A549 (cell line): ENCODE measurements around the genes TGM3, TGM6 and EBF4.

- PRO-cap: no peak
CAGE:
- cytosol, long polyA plus RNA: no peak
- long polyA plus RNA: no peak
- nucleus, long polyA plus RNA: no peak
Observed at GRCh38 chr20:2144842-2145392, 43.3 kb downstream of the STK35 start.

DNA sequence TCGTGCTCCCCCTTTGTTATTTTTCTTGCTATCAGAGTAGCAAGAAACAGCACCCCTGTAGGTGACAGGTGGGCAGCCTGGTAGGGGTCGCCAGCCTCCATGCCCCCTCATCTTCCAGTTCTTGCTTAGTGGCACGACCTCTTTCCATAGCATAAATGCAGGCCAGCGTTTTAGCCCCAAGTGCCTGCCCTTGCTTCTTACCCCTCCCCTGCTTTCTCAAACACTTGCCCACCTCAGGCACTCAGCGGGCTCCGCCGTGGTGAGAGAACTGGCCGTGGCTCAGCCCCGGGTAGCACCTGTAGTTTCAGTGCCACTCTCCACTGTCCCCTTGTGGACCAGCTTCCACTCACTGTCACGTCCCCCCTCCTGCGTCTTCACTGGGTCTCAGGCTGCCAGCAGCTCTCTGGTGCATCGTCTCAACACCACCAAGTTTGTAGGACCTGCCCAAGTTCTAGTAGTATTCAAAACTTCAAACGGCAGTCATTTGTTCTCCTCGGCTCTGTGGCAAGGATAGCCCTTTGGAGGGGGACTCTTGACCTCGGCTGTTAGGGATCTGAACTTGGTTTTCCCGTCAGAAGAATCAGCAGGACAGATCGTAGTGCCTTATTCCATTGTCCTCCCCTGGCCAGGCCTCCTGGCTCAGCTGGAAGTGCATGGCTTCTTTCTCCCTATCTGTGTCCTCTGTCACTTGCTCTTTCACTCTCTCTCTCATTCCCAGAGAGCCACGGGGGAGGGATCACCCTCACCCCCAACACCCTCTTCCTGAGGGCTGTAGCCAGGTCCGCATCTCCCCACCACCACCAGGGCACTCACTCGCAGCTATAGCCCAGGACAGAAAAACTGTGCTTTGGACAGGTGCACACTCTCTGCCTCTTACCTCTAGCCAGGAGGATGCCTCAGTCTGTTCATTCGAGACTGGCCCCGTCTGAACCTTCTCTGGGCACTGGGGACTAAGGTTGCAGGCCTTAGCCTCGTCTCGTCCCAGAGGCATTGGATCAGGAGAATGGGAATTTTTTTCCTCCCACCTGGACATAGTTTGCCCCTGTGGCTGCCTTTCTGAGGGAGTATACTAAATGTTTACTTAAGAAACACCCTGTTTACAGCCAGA, 44.7 kb downstream of the STK35 start:
- PRO-cap: no peak
CAGE:
- cytosol, long polyA plus RNA: no peak
- long polyA plus RNA: no peak
- nucleus, long polyA plus RNA: no peak

GRCh38 chr20:2255491-2256319, 40.1 kb upstream of the TGM3 start:
- PRO-cap: no peak
CAGE:
- cytosol, long polyA plus RNA: no peak
- long polyA plus RNA: no peak
- nucleus, long polyA plus RNA: no peak

DNA sequence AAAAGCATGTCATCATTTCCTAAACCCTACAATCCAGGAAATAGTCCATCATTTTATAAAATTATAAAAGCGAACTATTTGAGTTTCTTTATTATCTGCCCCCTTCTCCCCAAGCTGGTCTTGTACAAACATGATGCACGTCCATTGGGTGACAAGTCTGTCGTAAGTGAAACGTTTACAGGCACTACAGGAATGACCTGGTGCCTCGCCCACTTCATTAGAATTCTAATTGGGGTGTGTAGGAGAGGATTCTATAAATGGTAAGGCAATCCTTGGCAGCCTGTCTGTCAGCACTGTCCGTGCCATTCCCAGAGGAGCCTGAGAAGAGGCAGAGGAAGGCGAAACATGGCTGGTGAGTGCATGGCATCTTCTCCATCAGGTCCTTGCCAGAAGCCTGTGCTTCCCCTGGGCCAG, at the start of gene TGM3:
TGM3 (plus strand) TSS at position 283 of the 414 bp plus-strand sequence.
- PRO-cap: no peak
CAGE:
- cytosol, long polyA plus RNA: no peak
- long polyA plus RNA: no peak
- nucleus, long polyA plus RNA: no peak

- PRO-cap: no peak
CAGE:
- cytosol, long polyA plus RNA: no peak
- long polyA plus RNA: no peak
- nucleus, long polyA plus RNA: no peak
Observed at GRCh38 chr20:2380530-2381118, at the start of gene TGM6. Gene TGM6, plus strand, starts transcription at chr20:2380901.

DNA sequence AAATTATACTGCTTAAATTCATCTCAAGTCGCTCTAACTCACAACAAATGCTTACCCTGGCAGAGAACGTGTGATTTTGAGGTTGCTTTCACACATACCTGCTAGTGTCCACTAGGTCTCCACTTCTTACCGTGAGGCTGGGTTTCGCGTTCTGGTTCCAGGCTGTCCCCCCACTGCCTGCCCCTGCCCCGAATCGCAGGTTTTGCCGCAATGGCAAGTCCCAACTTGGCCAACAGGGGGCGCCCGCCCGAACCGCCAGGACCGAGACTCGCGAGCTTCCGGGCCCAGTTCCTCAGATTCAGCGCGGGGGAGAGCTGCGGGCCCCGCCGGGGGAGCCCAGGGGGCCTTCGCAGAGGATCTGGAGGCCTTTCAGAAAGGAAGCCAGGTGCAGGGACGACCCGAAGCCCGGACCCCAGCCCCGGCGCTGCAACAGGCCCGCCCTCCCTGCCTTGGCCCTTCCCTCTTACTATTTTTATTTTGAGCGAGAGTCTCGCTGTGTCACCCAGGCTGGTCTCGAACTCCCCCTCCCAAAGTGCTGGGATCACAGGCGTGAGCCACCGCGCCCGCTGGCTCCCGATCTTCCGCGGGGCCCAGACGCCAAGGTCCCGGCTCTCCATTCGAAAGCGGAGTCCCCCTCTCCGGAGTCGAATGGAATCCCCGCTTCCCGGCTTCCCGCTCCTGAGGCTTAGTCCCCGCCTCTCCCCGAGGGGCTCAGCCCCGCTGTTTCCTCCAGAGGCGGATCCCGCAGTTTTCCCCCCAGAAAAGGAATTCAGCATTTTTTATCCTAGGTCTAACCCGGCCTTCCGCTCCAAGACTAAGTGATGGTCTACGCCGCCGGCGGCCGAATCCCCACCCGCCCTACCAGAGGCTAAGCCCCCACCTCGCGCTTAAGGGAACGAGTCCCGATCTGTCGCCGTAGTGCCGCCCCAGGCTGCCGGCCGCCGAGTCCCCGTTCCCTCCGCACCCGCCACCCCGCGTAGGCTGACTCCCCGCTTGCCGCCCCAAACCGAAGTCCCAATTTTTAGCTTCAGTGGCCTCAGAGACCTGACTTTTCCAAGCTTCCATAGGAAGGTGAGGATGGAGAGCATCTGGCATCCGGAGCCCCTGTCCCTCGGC, 11.7 kb upstream of the TMC2 start:
- PRO-cap: no peak
CAGE:
- cytosol, long polyA plus RNA: no peak
- long polyA plus RNA: no peak
- nucleus, long polyA plus RNA: no peak

- PRO-cap: no peak
CAGE:
- cytosol, long polyA plus RNA: no peak
- long polyA plus RNA: start-site peak on the plus strand at chr20:2656093-2656202, 420 and 218 reads in 2 replicates
- nucleus, long polyA plus RNA: start-site peak on the plus strand at chr20:2656094-2656201, 208 and 104 reads in 2 replicates
Observed at GRCh38 chr20:2655793-2656226, 3.4 kb downstream of the NOP56 start.

GRCh38 chr20:2692459-2692905, at the start of gene EBF4:
Gene EBF4, plus strand, starts transcription at chr20:2692780.
- PRO-cap: no peak
CAGE:
- cytosol, long polyA plus RNA: no peak
- long polyA plus RNA: no peak
- nucleus, long polyA plus RNA: no peak

- PRO-cap: no peak
CAGE:
- cytosol, long polyA plus RNA: no peak
- long polyA plus RNA: no peak
- nucleus, long polyA plus RNA: no peak
Observed at GRCh38 chr20:2706738-2707631, 14.4 kb downstream of the EBF4 start.

DNA sequence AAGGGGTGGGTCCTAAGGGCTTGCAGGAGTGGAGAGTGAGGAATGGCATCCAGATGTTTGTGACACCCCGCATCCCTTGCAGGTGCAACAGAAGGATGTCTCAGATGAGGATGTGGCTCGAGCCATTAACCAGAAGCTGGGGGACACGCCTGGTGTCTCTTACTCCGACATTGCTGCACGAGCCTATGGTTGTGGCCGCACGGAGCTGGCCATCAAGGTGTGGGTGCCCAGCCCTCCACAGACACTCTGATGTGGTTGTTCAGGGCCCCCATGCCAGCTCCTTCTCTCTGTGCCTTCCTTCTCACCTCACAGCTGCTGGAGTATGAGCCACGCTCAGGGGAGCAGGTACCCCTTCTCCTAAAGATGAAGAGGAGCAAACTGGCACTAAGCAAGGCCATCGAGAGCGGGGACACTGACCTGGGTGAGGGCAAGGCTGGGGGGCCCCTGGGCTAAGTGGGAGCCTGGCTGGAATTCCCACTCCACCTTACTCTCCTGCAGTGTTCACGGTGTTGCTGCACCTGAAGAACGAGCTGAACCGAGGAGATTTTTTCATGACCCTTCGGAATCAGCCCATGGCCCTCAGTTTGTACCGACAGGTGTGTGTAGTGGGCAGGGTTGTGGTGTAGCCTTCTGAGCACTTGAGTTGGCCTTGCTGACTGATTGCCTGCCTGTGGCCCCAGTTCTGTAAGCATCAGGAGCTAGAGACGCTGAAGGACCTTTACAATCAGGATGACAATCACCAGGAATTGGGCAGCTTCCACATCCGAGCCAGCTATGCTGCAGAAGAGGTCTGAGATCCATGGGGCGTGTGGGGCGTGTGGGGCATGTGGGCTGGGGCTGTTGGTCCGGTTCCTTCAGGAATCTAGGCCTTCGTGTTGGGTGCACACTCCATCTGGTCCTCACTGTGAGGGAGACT, 9.2 kb upstream of the PTPRA start:
- PRO-cap: no peak
CAGE:
- cytosol, long polyA plus RNA: no peak
- long polyA plus RNA: no peak
- nucleus, long polyA plus RNA: no peak

GRCh38 chr20:3080891-3081606, 3.5 kb downstream of the AVP start:
- PRO-cap: no peak
CAGE:
- cytosol, long polyA plus RNA: no peak
- long polyA plus RNA: no peak
- nucleus, long polyA plus RNA: no peak

GRCh38 chr20:3157247-3157882, 2.3 kb downstream of the FASTKD5 start:
- PRO-cap: no peak
CAGE:
- cytosol, long polyA plus RNA: no peak
- long polyA plus RNA: no peak
- nucleus, long polyA plus RNA: no peak

DNA sequence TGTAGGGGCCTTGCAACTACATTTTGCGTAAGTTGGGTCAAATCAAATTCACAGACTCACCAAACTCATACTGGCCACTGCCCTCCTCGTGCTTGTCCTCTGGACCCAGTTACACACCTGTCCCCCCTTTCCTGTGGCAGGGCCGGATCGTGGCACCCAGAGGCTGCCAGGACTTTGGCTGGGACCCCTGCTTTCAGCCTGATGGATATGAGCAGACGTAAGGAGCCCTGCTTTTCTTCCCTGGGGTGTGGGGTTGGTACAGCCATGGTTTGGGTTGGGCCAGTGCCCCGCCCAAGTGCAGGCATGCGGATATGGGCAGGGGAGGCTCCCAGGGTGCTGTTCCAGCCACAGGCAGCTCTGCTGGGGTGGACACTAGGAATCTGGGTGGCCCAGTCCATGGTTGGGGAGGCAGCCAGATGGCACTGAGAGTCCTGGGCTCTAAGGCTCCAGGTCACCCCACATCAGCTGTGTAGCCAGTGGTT, 12.4 kb downstream of the ITPA start:
- PRO-cap: no peak
CAGE:
- cytosol, long polyA plus RNA: no peak
- long polyA plus RNA: no peak
- nucleus, long polyA plus RNA: no peak

DNA sequence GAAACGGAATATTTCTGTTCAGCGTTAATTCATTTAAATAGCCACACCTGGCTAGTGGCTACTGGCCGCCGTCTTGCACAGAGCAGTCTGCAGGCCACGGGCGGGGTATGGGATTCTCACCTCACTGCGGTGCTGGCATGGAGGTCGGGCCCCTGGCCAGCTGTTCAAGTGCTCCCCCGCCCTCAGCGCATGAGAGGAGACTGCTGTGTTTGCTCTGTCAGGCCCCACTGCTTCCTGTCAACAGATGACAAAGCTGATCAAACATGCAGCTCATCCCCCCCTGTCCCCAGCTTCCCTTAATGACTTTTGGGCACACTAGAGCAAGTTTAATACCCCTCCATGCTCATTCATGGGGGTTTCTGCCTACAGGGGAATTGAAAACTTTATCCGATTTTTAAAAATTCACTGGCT, 13.5 kb downstream of the ITPA start:
- PRO-cap: no peak
CAGE:
- cytosol, long polyA plus RNA: no peak
- long polyA plus RNA: no peak
- nucleus, long polyA plus RNA: no peak

- PRO-cap: no peak
CAGE:
- cytosol, long polyA plus RNA: no peak
- long polyA plus RNA: no peak
- nucleus, long polyA plus RNA: no peak
Observed at GRCh38 chr20:3314935-3315591, 76.1 kb upstream of the SLC4A11 start.

DNA sequence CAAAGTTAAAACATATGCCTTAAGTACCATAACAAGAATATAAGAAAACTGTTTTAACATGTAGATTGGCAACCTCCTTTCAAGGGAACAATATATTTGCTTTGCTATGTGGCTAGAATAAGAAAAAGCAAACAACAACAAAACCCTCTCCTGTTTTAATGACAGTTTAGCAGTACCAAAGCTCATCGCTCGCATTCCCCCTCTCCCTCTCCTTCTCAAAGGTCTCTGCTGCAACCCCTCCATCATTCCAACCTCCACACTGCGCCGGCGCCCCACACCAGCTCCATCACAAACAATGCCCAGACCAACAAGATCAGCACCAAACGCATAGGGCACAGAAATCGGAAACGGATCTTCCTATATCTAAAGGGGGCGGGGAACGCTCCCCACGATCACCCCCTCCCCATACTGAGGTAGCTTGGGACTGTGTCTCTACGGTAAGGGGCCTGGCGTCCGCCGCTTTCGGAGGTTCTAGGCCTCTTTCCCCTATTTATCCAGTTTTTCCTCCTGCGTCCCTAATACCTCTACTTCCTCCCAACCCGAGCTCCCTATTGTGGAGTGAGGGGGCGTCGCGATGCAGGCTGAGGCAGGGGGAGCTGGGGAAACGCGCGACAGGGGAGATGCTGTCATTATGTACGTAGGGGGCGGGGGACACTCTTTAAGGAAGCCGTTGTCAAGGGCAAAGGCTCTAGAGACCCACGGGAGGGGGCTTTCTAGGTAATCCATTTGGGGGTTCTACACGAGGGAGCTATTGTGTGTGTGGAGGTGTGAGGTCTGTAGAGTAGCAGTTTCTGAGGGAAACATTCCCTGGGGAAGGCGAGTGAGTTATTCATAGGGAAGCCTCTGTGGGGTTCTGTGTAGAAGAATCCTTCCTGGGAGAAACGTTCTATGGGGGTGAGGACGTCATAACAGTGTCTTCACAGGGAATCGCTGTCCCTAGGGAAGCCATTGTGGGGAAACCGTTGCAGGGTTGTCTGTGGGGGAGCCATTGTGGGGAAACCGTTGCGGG, 895 bp downstream of the DNAAF9 start:
- PRO-cap: no peak
CAGE:
- cytosol, long polyA plus RNA: no peak
- long polyA plus RNA: no peak
- nucleus, long polyA plus RNA: no peak

- PRO-cap: no peak
CAGE:
- cytosol, long polyA plus RNA: no peak
- long polyA plus RNA: no peak
- nucleus, long polyA plus RNA: no peak
Observed at GRCh38 chr20:3519690-3520598, 49.1 kb downstream of the ATRN start.

GRCh38 chr20:3545468-3545836, 74.6 kb downstream of the ATRN start:
- PRO-cap: no peak
CAGE:
- cytosol, long polyA plus RNA: no peak
- long polyA plus RNA: no peak
- nucleus, long polyA plus RNA: no peak

DNA sequence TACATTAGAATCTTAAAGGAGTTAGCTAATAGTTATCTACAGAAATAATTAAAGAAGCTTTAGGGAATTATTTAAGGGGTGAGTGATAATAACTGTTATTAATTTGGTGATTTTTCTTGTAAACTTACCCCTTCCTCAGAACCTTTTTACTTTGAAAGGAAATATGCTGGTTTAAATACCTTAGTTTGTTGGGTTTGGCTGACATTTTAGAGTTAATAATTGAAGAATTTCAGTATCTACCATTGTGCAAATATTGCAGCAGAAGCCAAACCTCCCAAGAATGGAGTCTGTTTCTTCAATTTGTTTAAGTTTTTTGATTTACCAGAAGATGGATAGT, 77.0 kb downstream of the ATRN start:
- PRO-cap: no peak
CAGE:
- cytosol, long polyA plus RNA: no peak
- long polyA plus RNA: no peak
- nucleus, long polyA plus RNA: no peak

DNA sequence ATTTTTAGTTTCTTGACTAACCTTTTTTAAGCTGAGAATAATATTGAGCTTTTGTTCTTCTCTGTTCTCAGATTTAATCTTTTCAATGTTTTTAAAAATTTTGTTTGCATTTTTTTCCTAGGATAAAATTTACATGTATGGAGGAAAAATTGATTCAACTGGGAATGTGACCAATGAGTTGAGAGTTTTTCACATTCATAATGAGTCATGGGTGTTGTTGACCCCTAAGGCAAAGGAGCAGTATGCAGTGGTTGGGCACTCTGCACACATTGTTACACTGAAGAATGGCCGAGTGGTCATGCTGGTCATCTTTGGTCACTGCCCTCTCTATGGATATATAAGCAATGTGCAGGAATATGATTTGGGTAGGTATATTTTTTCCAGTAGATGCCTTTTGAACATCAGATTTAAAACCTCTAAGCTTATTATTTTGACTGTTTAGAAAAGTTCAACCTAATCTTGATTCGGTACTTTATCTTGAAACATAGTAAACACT, 89.8 kb downstream of the ATRN start:
- PRO-cap: no peak
CAGE:
- cytosol, long polyA plus RNA: no peak
- long polyA plus RNA: no peak
- nucleus, long polyA plus RNA: no peak